Skin of body (tissue), 2 donors: ENCODE measurements around a stretch of chr14.

DNA sequence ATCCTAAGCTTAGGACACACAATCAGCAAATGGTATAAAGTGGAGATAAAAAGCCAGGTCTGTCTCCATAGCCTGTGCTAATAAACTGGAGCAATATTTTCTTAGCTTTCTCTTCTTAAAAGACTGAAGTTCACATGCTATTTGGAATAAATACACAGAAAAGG is 2.4 kb downstream of the ZBTB25 start:
- RAMPAGE, long total RNA = no peak

GRCh38 chr14:64673643-64674255 is 30.5 kb upstream of the PLEKHG3 start:
- RAMPAGE, long total RNA = no peak

- RAMPAGE, long total RNA = no peak
Observed at GRCh38 chr14:64675294-64675722, 28.9 kb upstream of the PLEKHG3 start.

DNA sequence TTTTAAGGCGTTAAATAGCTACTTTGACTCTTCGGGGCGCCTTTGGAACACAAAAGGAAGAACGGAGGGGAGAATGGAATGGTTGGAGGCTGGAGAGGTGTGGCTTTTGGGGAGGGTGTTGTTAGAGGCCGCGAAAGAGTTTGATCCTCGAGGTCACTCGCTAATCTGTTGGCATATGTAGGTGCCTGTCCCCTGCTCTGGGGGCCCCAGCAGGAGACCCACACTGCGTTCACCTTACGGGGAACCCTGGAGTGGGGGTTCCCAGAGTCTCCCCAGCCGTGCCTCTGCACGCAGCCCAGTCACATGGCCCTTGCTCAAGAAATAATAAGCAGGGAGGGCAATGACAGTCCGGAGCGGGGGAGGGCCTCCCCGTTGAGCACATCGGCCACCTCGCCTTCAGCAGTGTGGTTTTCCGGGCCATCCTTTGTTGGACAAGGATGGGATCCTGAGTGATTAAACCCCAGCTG is 1.2 kb downstream of the PLEKHG3 start:
- RAMPAGE, long total RNA = no peak

DNA sequence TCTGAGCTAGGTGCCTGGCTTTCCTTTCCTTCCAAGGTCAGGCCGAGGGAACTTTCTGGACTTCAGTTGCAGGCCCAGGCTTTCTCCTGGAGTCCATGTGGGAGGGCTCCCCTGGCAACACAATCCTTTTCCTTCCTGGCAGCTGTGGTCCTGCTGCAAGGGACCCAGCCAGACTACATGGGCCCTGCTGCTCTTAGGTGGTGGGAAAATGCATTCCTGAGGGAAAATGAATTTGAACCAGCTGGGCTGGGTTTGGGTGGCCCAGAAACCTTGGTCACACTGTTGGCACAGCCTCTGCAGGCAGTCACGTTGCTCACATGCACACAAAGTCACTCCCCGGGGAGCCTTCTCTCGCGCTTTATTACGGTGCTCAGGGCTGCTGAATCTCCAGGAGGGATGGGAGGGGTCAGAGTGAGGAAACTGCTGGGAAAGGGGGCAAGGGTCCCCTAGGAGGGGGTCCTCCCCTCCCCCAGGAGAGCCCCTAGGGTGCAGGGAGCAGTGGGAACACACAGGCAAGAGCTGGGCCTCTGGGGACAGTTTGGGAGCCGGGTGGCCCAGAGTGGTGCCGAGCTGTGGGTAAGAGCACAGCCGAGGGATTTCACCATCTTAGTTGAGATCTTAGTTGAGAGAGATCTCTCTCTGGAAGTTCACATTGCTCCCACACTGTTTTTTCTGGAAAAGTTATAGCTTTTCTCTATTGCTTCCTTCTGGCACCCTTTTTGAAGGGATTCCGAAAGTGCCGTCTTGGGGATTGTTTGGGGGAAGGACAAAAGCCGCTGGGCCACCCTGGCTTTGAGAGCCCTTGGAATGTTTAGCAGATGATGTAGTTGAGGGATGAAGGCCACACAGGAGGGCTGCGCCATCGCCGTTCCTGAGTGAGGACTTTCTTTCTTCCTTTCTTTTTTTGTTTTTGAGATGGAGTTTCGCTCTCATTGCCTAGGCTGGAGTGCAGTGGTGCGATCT is 17.4 kb downstream of the PLEKHG3 start:
- RAMPAGE, long total RNA = no peak

- RAMPAGE, long total RNA = no peak
Observed at GRCh38 chr14:64858013-64858470, 21.7 kb downstream of the SPTB start.

- RAMPAGE, long total RNA = no peak
Observed at GRCh38 chr14:64914542-64915278, 455 bp downstream of the CHURC1 start.

- RAMPAGE, long total RNA = no peak
Observed at GRCh38 chr14:64950836-64951607, 8.5 kb upstream of the GPX2 start.

DNA sequence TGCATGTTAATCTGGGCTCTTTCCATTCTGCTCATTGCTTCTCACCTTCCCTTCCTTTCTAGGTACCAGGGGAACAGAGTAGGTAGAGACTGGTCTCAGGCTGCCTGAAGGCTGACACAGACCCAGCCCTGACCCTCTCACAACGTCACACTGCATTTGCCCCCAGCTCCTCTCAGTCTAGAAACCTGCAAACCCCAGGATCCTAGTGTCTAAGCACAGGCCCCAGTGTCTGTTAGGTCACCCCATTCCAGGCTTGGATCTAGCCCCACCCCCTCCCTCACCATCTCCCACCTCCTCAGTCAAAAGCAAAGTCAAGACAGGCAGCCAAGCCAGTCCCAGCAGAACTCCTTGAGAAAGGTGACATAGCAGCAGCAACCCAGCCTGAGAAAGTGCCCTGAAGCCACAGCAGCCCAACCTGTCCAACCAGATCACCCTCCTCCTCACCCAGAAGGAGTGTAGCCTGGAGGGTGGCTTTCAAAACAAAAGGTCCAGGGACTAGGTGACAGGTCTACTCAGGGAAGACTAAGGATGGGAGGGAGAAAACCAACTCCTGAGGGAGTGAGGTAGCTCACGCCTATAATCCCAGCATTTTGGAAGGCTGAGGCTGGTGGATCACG is 5.3 kb downstream of the RAB15 start:
- RAMPAGE, long total RNA = no peak

- RAMPAGE, long total RNA = no peak
Observed at GRCh38 chr14:65096355-65096701, 6.0 kb downstream of the MAX start.

- RAMPAGE, long total RNA = no peak
Observed at GRCh38 chr14:65101366-65101611, 1.0 kb downstream of the MAX start.

DNA sequence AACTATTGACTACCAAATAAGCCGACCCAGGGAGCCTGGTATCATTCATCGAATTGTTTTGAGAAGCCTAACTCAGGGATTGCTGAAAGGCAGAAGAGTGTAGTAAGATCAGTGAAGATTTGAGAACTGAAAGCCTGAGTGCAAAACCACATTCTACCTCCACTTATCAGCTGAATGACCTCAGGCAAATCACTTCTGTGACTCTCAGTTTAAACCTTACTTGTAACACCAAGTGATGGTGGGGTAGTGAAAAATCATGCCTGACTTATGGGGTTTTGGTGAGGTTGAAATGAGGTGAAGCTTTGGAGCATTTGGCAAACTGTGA is 126.1 kb upstream of the MAX start:
- RAMPAGE, long total RNA = no peak

DNA sequence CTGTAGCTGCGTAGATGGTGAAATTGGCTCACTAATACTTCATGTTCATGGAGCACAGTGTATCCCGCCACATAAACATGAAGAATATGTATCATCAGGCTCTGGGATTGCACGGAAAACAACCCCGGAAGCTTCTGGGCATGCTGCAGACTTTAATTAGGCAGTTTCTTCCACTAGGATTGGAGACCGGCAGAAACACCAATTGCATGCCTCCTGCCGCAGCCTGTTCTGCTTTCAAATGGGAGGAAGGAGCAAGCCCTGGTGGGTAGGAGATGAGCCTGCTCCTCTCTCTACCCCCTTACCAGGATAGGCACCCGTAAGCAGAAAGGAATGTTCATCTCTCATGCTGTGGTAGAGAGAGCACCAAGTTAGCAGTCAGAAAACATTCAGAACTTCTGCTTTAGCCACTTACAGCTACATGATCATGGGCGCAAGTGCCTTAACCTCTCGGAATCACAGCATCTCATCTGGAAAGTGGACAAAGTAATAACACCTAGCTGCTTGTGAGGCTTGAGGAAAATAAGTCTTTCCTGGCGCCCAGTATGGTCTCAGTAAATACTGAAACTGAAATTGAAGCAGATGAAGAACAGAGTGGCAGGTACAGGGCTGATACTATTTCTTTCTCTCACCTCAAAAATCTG is 129.9 kb upstream of the FUT8 start:
- RAMPAGE, long total RNA = no peak

GRCh38 chr14:65792070-65792677 is 379.6 kb downstream of the FUT8 start:
- RAMPAGE, long total RNA = no peak

GRCh38 chr14:65927880-65928467 is 515.4 kb downstream of the FUT8 start:
- RAMPAGE, long total RNA = no peak

- RAMPAGE, long total RNA = no peak
Observed at GRCh38 chr14:66013762-66014006, 472.5 kb upstream of the CCDC196 start.

DNA sequence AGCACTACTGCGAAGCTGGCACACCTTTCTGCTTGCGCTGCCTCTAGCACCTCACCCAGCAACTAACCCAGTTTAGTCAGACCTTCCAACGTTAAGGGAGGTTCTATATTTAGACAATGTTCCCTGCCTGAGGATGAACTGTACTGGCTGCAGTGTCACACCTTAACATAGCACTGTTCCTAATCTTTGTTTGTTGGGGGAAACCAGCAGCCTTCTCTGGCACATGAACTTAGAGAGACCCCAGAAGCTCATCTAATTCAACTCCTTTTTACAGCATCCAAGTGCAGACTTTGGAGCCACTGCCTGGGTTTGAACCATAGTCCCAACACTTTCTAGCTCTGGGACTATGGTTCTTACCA is 60.6 kb upstream of the CCDC196 start:
- RAMPAGE, long total RNA = no peak

DNA sequence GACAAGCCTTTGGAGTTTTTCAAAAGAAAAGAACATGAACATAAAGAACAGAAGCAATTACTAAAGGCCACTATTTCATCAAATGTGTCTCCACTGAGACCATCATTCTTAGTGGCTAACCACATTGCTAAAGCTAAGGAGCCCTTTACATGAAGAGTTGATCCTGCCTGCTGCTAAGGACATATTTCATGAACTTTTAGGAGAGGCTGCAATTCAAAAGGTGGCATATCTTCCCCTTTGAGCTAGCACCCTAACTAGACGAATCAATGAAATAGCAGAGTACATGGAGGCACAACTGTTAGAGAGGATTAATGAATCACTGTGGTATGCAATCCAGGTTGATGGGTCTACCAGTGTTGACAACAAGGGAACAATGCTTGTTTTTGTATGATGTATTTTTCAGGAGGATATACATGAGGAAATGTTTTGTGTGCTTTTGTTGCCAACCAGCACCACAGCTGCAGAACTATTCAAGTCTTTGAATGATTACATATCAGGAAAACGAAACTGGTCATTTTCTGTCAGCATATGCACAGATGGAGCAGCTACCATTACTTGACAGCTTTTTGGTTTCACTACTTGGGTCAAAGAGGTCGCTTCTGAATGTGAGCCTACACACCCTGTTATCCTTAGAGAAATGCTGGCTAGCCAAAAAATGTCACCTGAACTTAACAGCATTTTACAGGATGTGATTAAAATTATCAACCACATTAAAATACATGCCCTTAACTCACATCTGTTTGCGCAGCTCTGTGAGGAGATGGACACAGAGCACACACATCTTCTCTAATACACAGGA is 142.5 kb downstream of the GPHN start:
- RAMPAGE, long total RNA = no peak

- RAMPAGE, long total RNA = no peak
Observed at GRCh38 chr14:66700948-66701647, 193.2 kb downstream of the GPHN start.

DNA sequence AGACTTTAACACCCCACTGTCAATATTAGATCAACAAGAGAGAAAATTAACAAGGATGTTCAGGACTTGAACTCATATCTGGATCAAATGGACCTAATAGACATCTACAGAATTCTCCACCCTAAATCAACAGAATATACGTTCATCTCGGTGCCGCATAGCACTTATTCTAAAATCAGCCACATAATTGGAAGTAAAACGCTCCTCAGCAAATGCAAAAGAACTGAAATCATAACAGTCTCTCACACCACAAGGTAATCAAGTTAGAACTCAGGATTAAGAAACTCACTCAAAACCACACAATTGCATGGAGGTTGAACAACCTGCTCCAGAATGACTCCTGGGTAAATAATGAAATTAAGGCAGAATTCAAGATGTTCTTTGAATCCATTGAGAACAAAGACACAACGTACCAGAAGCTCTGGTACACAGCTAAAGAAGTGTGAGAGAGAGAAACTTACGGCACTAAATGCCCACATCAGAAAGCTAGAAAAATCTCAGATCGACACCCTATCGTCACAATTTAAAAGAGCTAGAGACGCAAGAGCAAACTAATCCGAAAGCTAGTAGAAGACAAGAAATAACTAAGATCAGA is 196.4 kb downstream of the GPHN start:
- RAMPAGE, long total RNA = no peak